ENCODE measurements around a stretch of chr1.

DNA sequence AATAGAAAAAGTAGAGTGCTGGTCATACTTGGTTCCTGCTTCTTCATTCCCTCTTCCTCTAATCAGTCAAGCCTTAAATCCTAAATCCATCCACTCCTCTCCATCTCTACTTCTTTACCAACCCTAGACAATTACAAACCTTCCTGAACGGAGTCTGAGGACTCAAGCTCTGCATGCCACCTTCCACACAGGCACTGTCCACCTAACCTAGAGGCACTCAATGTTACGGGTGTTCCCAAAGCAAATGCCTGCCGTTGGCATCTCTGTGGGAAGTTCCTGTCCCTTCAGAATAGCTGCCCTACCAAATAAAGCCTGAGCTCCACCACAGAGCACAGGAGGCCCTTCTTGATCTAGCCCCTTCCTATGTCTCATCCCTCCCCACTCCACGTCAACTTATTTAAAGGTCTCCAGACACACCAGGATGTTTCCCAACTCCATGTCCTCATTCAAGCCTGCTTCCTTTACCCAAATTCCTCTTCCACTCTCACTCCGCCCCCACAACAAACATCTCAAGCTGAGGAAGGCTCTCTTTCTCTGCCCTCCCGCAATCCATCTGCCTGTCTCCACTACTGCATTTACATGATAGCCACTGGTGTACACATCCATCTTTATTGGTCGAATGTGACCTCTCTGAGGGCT, 87.8 kb downstream of the TGFBR3 start:
- PRO-cap = no peak
- RRBS, 2 experiments = no CpG with 5 or more reads among the region's 7 CpGs

DNA sequence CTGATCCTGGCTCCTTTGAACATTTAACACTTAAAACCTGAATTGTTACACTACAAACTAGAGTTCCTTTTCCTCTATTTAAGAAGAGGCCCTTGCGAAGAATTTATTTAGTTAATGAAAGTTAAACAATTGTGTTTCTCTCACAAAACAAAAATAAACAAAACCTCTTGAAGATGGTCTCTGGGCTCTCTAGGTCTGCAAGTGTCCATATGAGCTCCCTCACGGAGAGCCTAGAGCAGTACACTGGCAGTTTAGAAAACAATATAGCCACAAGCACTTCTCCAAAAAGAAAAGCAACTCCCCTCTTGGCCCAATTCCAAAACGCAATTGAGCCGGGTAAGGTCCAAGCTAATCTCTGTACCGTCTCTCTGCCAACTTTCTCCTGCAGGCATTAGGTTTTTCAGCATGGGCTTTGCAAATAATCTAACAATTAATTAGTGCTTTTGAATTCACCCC, 40.1 kb downstream of the TGFBR3 start:
- PRO-cap = no peak
- RRBS, 2 experiments = no CpG with 5 or more reads among the region's 5 CpGs

DNA sequence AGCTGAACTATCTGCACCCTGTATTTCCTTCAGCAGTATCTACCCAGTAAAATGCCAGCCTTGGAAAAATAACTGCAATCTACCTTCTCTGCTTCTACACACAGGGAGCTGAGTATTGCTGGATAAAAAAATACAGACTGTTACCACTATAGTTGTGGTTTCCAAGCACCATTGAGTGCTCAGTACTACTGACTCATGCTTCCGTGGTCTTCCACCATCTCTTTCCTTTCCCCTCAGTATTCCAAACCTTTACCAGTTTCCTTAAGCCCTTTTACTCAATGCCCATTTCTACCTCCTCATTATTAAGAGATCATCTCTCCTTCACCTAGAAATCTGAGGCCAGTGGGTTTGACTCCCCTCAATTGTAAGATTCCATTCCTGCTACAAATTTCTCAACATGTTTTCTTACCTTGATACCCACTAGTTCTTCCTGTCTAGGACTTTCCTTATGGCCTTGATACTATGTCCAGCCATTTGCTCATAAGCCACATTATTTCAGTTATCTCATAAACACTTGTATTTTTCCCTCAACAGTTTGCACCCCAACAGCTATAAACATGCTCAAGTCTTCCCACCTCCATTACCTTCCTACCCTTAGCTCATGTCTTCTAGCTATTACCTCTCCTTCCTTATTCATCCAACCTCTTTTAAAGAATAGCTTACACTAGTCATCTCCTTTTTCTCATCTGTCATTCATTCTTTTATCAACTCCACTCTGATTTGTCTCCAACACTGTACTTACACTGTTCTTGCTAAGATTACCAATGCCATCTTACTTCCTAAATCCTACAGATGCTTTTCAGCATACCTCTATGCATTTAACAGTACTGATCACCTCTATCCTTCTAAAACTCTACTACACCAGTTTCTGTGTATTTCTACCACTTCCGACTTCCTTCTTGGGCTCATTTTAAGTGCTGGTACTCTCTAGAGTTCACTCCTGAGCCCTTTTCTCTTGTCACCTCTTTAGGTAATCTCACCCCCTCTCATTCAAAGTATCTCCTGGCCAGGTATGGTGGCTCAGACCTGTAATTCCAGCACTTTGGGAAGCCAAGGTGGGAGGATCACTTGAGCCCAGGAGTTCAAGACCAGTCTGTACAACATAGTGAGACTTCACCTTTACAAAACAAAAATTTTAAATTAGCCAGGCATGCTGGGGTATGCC, 23.5 kb downstream of the GLMN start:
- PRO-cap = no peak
- RRBS, 2 experiments = no CpG with 5 or more reads among the region's 2 CpGs

DNA sequence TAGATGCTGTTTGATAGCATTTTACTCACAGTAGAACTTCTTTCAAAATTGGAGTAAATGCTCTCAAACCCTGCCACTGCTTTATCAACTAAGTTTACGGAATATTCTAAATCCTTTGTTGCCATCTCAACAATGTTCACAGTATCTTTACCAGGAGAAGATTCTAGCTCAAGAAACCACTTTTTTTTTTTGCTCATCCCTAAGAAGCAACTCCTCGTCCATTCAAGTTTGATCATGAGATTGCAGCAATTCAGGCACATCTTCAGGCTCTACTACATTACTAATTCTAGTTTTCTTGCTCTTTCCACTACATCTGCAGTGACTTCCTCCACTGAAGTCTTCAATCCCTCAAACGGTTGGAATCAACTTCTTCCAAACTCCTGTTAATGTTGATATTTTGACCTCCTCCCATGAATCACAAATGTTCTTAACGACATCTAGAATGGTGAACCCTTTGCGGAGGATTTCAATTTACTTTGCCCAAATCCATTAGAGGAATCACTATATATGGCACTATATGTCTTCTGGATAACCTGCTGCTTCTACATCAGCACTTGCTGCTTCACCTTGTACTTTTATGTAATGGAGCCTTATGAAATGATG, 55.5 kb upstream of the GFI1 start:
- PRO-cap = no peak
- RRBS, 2 experiments = no CpG with 5 or more reads among the region's 5 CpGs

GRCh38 chr1:92645777-92646209, 139.1 kb downstream of the EVI5 start:
- PRO-cap = no peak
- RRBS, 2 experiments = no CpG with 5 or more reads among the region's 4 CpGs

- PRO-cap = no peak
- RRBS, 2 experiments = 1 to 6% methylated on average over 2 to 3 of the region's 16 CpGs
Measured at GRCh38 chr1:92832592-92833040, 776 bp downstream of the RPL5 start.

GRCh38 chr1:92961918-92963003, 999 bp upstream of the DIPK1A start:
- PRO-cap = no peak
- RRBS, 2 experiments = 3 to 8% methylated on average over 2 of the region's 29 CpGs

- PRO-cap = no peak
Measured at GRCh38 chr1:93056475-93056707, 22.7 kb upstream of the MTF2 start.

DNA sequence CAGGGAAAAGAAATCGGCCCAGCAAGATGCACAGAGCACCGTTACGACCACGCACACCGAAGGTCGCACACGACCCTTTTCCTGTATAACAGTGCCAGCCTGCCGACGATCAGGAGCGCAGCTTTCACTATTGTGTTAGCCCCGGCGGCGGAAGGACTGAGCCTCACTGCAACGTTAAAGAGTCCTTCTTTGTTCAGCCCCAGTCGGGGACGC, 214 bp upstream of the MTF2 start:
- PRO-cap = bidirectional peak, plus-strand start outside the sequence, minus-strand start at position 109 of the sequence
- RRBS, 2 experiments = no CpG with 5 or more reads among the region's 16 CpGs

DNA sequence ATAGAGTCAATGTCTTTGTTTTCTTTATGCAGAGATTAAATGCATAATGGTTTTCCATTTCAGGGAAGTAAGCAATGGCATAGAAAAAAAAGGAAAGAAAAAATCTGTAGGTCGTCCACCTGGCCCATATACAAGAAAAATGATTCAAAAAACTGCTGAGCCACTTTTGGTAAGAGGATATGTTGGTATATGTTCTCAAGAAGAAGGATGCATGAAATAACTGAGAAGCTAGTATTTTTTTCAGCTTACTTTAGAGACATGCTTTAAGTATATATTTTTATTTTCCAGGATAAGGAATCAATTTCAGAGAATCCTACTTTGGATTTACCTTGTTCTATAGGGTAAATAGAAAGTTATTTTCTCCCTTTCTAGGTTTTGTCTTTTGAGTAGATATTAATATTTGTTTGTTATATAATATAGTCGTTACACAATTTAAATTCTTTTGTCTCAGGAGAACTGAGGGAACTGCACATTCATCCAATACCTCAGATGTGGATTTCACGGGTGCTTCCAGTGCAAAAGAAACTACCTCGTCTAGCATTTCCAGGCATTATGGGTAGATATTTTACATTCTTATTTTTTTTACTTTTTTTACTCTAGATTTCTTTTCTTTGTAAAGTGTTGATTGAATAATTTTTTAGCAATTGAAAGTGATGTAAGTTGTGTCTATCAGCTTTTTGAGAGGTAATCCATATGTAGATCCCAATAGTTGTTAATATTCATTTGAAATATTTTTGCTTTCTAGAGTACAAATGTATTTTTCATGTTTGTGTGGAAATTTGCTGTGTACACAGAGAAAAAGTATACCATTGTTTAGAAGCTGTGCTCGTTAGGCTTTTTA, 46.4 kb downstream of the TMED5 start:
- PRO-cap = no peak
- RRBS, 2 experiments = no CpG with 5 or more reads among the region's 5 CpGs

- PRO-cap = bidirectional peak, plus-strand start at chr1:93345982, minus-strand start at chr1:93345740
- RRBS, 2 experiments = under 1% methylated on average over 10 of the region's 26 CpGs; no CpG with 5 or more reads in 1 of the 2 experiments
Measured at GRCh38 chr1:93345510-93345866, 219 bp upstream of the DR1 start.

DNA sequence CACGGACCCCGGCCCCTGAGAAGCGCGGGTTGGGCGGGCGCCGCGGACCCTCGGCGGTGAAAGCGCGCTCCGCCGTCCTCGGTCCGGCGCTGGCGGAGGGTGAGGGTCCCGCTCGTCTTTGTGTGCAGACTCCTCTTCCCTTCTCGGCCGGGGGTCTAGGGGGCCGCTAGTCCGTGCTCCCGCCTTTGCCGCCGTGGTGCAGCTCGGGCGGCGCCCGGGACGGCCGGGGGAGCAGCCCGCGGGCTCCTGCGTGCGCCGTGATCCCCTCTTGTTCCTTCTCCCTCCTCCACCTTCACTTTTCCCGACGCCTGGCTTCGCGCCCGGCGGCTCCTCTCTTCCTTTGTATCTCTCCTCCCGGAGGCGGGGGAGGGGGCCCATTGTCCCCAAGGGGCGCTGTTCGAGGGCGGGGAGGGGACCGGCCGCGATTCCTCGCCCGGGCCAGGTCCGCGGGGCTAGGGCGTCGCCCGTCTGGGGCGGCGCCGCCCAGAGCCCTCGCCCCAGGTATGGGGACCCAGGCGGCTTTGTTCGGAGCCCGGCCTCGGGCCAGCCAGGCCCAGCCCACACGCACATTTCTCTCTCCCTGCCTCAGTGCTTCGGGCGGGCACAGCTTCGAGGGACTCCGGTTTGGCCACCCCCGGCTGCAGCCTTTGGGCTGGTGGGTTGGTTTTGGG, 548 bp downstream of the FNBP1L start:
- PRO-cap = no peak
- RRBS, 2 experiments = 1 to 2% methylated on average over 43 to 62 of the region's 73 CpGs

DNA sequence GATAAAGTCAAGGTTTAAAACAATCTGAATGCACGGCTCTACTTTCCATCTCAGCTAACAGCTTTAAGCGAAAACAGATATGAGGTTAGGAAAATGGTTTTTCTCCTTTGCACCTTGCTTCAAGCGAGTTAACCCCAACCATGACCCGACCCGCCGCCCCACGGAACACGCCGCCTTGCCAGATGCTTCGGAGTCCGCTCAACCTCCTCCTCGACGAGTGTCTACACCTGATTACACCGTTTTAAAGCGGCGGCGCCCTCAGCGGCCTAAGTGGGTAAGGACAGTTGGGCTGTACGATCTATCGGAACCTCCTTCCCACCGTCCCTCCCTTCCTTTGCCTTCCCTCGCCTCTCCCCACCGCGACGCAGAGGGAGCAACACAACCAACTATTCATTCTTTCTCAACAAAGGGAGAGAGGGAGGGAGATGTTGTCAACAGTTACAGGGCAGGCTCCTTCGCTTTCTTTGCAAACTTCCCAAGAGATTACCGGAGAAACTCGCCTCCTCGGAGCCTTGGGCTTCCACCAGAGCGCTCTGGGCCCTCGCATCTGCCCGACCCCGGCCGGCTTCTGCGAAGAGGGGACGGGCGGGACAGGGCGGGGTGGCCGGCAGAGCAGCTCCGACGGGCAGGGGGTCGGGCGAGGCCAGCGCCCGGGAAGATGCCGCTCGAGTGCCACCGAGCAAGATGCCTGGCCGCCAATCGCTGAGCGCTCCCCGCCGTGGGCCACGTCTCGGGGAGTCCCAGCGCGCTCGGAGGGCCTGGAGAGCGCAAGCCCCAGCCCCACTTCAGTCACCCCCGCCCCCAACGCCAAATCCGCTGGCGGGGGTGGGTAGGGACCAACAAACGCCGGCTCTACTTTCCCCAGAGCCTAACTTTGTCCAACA, 775 bp downstream of the BCAR3 start:
- PRO-cap = unidirectional peak, plus-strand start at position 610 of the sequence
- RRBS, 2 experiments = 2% methylated on average over 20 of the region's 65 CpGs

GRCh38 chr1:93702419-93702850, 20.8 kb upstream of the BCAR3 start:
- PRO-cap = no peak
- RRBS, 2 experiments = no CpG with 5 or more reads among the region's 4 CpGs

DNA sequence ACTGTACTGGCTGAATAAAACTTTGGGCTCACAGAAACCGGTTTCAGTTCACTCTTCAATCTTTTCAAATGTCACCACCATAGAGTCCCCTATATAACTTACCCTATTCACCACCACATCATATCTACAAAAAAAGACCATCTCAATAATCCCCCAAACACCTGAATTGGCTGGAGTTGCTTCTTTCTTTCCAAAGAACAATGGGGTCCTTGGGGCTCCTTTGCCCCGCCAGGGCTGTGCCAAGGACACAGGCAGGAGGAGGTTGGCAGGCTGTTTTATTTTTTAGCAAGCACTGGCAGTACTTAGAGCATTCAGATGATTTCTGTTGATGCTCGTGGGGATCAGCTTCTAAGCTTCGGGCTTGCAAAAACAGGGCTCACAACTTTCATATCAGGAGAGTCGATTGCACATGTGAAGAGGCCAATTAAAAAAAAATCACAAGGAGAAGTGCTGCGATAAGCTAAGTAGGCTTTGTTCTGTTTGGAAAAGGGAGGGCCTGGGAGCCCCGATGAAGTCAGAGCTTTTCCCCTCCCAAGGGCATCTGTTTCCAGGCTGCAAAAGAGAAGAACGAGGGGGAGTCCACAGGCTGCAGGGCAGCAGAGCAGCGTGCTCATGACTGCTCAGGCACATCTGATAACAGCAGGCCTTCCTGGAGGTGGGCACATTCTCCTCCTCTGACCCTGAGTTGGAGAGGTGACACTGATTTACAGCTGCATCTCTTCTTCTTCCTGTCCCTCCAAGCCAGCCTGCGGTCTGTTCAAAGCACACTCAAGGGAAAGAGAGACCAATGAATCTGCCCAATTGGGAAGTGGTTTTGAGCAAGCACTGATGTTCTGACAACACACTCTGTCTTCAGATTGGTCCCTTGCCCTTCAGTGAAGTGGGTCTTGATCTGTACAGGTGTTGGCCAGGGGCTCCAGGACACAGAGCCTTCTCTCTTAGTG, 27.2 kb upstream of the BCAR3 start:
- PRO-cap = no peak
- RRBS, 2 experiments = no CpG with 5 or more reads among the region's 10 CpGs

DNA sequence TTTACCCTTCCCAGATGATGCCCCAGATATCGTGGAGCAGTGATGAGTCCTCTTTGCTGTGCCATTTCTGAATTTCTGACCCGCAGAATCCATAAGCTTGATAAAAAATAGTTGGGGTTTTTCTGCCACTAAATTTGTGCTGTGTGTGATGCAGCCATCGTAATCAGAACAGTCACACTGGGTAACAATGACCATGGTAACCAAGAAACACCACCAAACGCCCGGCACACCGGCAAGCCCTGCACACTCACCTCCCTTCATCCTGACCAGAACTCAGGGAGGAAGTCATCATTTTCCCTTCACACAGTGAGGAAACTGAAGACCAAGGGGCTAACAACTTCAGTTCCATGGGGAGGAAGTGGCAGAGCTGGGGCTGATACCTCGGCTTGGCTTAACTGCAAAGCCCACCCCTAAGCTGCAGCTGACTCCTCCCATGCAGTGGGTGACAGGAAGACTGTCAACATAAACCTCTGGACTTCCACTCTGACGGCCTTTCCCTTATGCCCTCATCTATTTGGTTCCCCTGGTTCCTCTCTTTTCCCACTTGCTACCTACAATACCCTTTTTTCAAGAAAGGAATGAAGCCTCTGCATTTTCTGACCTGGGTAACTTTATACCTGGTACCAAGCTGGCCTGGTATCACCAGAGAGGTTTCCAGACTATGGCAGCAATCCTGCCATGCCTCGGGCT, 69.4 kb upstream of the BCAR3 start:
- PRO-cap = no peak
- RRBS, 2 experiments = no CpG with 5 or more reads among the region's 9 CpGs

- PRO-cap = no peak
- RRBS, 2 experiments = no CpG with 5 or more reads among the region's 9 CpGs
Measured at GRCh38 chr1:93768842-93769362, 87.3 kb upstream of the BCAR3 start.

DNA sequence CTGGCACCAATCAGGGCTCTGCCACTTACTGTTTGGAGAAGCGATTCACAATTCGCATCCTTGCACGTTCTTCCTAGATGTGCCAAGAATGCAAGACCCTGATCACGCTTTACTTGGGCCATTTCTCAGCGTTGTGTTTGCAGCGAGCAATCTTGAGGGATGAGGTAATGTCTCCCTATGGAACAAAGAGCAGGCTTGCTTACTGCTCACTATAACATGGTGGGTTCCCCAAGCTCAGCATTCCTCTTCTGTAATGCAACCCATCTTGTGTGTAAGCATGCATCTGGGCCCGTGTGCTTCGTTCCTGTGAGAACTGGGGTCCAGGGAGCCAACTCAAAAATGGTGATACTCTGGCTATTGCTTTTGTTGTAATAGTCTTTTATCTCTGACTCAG, 33.5 kb downstream of the DNTTIP2 start:
- PRO-cap = unidirectional peak, plus-strand start at position 240 of the sequence
- RRBS, 2 experiments = no CpG with 5 or more reads among the region's 8 CpGs

GRCh38 chr1:93871844-93872448, 7.1 kb downstream of the DNTTIP2 start:
- PRO-cap = no peak
- RRBS, 2 experiments = no CpG with 5 or more reads among the region's 3 CpGs

GRCh38 chr1:94022332-94022969, 98.5 kb downstream of the ABCA4 start:
- PRO-cap = no peak
- RRBS, 2 experiments = no CpG with 5 or more reads among the region's 5 CpGs